GM23338 (cell line): ENCODE results near the gene PSMF1.

DNA sequence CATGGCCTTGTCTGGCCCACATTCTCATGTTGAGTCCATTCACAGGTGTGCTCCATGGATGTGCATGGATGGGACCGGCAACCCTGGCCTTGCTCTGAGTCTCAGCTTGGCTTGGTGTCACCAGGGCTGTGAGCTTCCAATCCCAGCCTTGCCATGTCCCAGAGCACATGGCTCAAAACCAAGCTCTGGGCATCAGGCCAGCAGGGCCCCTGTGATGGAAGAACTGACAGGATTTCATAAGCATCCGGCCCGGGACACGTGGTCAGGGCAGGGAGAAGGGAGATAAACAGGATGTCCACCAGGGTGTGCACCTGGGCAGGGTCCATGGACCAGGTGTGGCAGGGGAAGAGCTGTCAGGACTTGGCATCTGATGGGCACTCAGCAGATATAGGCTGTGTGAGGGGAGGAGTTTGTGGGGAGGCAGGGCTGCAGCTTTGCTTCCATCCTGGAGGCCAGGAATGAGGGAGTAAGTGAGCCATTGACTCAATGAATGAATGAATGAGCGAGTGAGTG lies 15.5 kb downstream of the NRSN2 start:
- PRO-cap: no peak
- RAMPAGE, long total RNA: no peak

- PRO-cap: no peak
- RAMPAGE, long total RNA: no peak
Measured at GRCh38 chr20:373409-374176, 7.0 kb upstream of the TRIB3 start.

- PRO-cap: bidirectional peak, plus-strand start at chr20:381792, minus-strand start at chr20:381671; bidirectional peak, plus-strand start at chr20:382238, minus-strand start at chr20:381978
- RAMPAGE, long total RNA: no peak
Measured at GRCh38 chr20:381574-382644, 1.3 kb downstream of the TRIB3 start.

- PRO-cap: no peak
- RAMPAGE, long total RNA: no peak
Measured at GRCh38 chr20:409369-410359, 1.6 kb downstream of the RBCK1 start.

GRCh38 chr20:421446-422450 lies 13.6 kb downstream of the RBCK1 start:
- PRO-cap: no peak
- RAMPAGE, long total RNA: no peak

DNA sequence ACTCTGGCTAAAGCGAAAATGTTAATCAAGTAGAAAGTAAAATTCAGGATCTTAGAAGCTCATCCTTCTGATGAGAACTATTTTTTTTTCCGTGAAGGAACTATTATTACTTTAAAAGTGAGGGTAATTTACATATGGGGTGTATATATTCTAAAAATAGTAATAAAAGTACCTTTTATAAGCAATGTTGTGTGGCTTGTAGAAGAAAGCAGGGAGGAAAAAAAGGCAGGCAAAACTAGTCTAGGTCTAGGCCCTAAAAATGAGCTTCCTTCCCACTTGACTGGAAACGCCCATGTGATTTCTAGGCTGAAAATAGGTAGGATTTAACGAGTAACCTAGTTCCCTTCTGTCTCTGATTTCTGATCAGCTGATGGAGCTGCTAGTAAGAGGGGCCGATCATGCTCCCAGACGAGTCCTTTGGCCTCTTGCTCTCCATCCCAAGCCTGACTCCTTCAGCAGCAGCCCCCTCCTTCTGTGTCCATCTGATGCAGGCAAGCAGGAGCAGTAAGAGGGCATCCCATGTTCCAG lies 24.6 kb downstream of the TBC1D20 start:
- PRO-cap: no peak
- RAMPAGE, long total RNA: no peak

DNA sequence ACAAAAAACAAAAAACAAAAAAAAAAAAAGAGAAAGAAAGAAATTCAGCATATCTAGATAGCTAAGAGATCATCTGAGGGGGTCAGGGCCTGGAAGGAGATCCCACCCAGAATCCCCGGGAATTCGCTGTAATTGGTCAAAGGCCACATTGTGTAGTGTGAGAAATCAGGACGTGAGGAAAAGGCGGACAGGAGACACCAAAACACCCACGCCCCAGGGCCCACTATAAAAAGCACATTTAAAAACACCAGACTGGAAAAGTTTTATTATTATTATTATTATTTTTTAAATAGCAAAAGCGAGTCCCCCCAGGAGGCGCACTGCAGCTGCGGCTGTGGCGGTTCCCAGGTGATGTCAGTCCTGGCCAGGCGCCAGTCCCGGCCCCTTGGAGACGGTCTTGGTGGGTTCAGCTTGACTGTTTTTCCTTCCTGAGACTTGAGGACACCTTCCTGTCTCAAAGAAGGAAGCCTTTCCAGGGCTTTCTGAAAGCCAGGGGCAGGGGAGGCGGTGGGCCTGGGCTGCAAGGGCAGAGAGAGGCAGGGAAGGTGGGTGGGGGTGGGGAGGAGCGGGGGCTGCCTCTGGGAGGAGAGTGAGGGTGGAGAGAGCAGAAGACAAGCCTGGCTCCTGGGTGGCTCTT lies 14.6 kb downstream of the TCF15 start:
- PRO-cap: no peak
- RAMPAGE, long total RNA: no peak

DNA sequence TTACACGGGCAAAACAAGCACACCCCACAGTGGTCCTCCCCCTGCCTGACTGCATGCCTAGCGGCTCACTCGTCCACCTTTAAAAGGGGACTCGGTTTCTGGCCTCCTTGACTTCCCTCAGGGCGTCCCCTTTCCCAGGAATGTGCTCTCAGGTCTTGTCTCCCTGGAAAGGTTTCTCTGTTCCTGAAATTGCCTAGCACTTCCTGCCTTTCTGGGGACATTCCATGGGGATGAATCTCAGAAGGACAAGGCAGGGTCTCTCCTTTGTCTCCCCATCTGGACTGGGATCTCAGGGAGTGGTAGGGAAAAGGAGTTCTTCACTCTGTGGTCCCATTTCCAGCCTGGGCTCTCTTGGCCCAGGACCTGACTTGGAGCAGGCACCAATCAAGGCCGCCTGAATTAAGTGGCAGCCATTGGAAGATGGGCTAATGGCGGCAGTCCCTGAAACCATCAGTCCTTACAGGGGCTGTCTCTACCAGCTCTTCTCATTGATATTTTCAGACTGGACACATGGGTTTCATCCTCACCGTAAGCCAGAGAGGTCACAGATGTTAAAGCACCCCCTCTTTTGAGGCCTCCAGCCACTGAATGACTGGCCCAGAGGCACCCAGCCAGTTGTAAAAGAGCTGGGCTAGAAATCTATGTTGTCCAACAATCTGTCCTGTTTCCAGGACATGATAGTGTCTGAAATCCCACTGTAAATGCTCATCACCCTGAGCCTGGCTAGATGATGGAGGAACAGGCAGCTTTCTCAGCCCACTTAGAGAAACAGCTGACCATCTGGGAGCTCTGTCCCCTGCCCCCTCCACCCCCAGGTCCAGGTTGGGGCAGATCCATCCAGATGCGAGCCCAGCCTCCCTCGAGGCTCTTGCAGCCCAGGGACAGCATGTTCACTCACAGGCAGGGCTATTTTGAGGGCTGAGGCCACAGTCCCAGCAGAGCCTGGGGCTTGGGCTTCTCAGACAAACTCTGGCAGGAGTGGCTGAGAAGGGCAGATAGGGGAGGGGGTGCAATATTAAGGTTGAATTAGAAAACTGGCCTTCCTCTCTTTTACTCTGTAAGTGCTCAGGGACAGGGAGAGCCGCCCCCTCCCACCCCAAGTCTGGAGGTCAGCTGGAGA lies 4.5 kb downstream of the TCF15 start:
- PRO-cap: no peak
- RAMPAGE, long total RNA: no peak

DNA sequence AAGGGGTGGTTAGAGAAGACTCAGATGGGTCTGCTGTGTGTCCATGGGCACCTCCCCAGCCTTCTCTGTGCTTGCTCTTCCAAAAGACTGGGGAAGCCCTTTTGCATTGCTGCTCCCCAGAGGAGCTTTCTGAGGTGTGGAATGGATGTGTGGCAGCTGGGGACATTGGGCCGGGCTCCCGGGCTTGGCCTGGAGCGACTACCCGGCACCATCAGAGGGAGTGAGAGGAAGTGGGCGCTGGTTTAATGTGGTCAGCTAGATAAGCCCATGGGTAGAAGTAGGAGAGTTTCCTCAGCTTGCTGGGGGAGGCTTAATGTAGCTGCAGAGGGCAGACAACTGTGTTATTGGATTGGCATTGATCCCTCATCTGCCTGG lies 4.2 kb downstream of the SCRT2 start:
- PRO-cap: no peak
- RAMPAGE, long total RNA: no peak

DNA sequence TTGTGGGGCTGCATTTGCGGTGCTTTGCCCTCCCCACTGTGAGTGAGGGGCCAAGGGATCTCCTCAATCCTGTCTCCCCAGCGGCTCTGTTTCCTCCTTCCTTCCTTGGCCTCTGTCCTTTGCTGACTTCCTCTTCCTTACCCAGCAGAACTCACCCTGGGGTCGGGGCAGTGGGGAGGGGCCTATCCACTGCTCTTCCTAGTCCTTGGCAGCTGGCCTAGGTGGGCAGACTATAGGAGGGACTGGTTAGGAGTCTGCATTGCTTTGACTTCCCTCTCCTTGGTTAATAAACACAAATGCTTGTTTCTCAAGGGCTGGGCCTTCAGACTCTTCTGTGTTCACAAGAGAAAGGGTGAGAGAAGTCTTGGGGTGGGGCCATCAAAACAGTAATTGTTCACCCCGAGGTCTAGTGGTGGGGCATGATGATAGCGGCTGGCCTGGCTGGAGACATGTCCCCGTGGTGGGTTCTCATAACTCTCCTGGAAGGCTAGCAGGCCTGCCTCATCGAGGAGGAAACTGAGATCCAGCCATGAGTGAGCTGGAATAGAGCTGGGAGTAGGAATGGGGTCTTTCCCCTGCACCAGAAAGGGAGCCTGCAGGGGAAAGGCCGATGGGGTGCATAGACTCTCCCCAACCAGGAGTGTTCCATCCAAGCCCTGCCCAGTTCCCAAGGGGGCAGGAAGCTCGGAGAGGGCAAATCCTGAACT lies 12.6 kb downstream of the FAM110A start:
- PRO-cap: no peak
- RAMPAGE, long total RNA: no peak

DNA sequence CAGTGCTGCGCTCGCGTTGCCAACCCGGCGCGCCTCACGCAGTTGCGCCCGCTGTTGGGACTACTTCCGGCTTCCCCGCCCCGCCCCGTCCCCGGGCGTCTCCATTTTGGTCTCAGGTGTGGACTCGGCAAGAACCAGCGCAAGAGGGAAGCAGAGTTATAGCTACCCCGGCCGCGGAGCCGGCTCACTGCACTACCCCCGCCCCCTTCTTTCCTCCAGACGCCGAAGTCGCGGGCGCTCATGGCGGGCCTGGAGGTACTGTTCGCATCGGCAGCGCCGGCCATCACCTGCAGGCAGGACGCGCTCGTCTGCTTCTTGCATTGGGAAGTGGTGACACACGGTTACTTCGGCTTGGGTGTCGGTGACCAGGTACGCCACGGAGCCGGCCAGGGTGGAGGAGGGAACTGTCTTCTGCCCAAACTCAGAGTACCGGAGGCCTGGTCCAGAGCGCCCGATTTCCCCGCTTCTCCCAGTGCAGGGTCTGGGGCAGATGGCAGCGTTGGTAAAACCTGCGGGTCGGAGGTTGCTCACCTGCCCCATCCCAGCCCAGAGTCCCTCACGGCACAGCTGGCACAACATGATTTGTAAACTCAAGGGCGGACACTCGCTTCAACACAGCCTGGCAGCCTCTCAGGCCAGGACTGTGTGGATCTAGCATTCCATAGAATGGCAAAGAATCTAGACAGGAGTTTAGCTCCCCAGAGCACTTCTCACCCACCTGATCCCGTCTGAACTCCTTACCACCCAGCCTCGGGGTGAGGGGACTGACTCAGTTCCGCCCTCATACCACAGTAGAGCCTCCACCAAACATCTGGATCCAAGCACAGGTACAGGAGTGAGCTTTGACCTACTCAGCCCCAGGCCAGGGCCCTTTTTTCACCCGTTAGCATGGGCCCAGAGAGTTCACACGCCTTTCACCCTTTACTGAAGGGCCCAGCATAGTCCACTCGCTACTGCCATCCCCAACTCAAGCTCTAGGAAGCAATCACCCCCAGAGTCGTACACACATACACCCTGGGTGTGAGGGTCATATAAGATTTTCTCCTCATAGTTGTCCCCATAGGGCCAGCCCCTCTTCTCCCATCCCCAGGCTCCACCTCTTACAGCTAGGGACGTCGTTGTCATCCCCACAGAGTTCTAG lies at the start of gene PSMF1:
TSS of gene PSMF1 (plus strand) at position 69 of the 1,141 bp plus-strand sequence.
- PRO-cap: bidirectional peak, plus-strand start at position 119 of the sequence, minus-strand start outside the sequence; bidirectional peak, plus-strand start at position 424 of the sequence, minus-strand start at position 317 of the sequence; unidirectional peak, minus-strand start at position 489 of the sequence; unidirectional peak, minus-strand start at position 726 of the sequence
- RAMPAGE, long total RNA: no peak

GRCh38 chr20:1154866-1155665 lies 29.7 kb downstream of the TMEM74B start:
- PRO-cap: no peak
- RAMPAGE, long total RNA: no peak

DNA sequence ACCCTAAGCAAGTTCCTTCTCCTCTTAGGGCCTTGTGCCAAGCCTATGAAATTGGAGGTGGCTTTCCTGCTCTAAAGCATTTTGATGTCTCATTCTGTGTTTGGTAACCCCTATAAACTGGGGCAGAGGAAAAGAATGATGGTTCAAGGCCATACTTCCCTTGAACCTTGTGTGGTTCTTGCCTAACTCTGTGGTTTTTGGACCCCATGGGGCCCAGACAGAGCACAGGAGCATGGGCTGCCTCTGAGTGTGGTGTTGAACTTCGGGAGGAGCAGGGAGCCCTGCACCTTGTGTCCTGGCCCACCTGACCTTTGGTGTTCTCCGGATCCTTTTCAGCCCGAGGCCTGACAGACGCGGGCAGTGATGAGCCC lies 18.9 kb downstream of the TMEM74B start:
- PRO-cap: no peak
- RAMPAGE, long total RNA: no peak

GRCh38 chr20:1313377-1314088 lies 15.4 kb downstream of the SDCBP2 start:
- PRO-cap: unidirectional peak, minus-strand start at chr20:1313402; unidirectional peak, minus-strand start at chr20:1313417
- RAMPAGE, long total RNA: no peak

DNA sequence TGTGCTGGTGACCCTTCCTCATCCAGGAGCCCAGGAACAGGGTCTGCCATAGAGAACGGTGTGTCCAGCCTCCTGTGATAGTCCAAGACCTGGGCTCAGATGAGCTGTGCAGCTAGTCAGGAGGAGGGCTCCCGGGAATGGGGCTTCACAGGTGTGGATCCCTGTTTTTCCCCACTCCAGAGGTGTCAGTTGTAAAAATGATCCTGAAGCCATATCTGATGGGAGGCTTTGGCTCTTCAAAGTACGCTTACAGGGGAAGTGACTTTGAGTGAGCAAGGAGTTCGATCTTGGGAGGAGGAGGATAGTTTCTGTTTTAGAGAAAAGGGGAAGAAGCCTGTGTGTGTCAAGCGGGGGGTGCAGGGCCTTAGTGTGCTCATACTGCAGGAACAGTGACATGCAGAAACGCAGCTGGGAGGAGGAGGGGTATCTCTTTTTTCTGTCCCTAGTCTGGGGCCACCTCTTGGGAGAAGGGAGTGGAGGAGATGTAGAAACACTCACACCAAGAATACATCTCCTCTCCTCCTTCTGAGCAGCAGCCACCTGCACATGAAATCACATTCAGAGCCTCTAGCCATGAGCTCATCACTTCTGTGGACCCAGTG lies 19.9 kb downstream of the SIRPD start:
- PRO-cap: no peak
- RAMPAGE, long total RNA: no peak

GRCh38 chr20:1686307-1686737 lies 28.7 kb upstream of the SIRPG start:
- PRO-cap: no peak
- RAMPAGE, long total RNA: no peak

- PRO-cap: no peak
- RAMPAGE, long total RNA: no peak
Measured at GRCh38 chr20:1811665-1811897, 83.6 kb upstream of the SIRPA start.

GRCh38 chr20:1898107-1898597 lies 2.9 kb downstream of the SIRPA start:
- PRO-cap: no peak
- RAMPAGE, long total RNA: no peak

DNA sequence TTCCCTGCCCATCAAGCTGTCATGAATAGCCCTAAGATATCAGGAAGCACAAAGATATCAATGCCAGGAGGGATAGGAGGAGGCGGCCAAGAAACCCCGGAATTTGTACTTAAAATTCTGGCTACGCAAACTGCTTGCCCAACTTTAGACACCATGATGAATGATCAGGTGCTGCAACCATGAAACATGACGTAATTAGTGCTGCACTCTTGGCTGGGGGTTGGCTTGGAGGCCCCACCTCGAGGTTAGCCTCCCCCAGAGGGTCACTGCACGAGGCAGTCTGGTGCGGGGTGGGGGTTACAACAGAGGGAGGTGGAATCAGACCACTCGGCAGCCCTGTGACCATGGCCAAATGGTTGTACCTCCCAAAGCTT lies 8.9 kb downstream of the SIRPA start:
- PRO-cap: no peak
- RAMPAGE, long total RNA: no peak

DNA sequence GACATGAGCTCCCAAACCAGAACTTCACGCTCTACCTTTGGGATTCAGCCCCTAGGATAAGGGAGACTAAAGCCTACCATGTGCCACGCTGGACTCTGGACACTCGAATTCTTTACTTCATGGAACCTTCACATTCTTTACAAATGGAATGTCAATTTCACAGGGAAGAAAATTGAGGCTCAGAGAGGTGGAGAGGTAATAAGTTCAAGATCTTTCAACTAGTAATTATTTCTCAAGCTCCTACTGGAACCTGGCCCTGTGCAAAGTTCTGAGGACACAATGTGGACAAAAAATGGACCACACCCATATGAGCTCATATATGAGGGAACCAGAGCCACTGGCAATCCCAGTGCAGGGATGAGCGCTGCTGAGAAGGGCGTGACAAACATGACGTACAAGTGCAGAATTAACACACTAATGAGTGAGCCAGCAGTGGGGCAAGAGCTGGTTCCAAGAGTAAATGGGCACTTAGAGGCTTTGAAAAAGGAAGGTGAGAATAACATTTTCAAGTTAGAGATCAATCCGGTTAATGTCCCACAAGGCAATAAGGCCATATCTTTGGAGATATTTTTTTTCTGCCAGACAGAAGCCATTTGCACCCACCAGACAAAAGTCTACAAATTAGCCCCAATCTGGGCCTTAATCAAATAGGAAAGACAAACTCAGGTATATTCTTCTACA lies 48.5 kb downstream of the SIRPA start:
- PRO-cap: no peak
- RAMPAGE, long total RNA: no peak